IMR-90 (cell line): ENCODE measurements around the genes KRT17, ACLY, KAT2A and STAT5B.

GRCh38 chr17:41544201-41544909, 16.2 kb upstream of the KRT19 start:
- RRBS: no CpG with 5 or more reads among the region's 6 CpGs
CAGE:
- cytosol, long polyA plus RNA: no peak
- long polyA plus RNA: no peak
- nucleus, long polyA plus RNA: no peak

- RRBS: no CpG with 5 or more reads among the region's 16 CpGs
CAGE:
- cytosol, long polyA plus RNA: no peak
- long polyA plus RNA: no peak
- nucleus, long polyA plus RNA: no peak
These were observed 5.2 kb downstream of the KRT17 start for GRCh38 chr17:41619063-41619703.

DNA sequence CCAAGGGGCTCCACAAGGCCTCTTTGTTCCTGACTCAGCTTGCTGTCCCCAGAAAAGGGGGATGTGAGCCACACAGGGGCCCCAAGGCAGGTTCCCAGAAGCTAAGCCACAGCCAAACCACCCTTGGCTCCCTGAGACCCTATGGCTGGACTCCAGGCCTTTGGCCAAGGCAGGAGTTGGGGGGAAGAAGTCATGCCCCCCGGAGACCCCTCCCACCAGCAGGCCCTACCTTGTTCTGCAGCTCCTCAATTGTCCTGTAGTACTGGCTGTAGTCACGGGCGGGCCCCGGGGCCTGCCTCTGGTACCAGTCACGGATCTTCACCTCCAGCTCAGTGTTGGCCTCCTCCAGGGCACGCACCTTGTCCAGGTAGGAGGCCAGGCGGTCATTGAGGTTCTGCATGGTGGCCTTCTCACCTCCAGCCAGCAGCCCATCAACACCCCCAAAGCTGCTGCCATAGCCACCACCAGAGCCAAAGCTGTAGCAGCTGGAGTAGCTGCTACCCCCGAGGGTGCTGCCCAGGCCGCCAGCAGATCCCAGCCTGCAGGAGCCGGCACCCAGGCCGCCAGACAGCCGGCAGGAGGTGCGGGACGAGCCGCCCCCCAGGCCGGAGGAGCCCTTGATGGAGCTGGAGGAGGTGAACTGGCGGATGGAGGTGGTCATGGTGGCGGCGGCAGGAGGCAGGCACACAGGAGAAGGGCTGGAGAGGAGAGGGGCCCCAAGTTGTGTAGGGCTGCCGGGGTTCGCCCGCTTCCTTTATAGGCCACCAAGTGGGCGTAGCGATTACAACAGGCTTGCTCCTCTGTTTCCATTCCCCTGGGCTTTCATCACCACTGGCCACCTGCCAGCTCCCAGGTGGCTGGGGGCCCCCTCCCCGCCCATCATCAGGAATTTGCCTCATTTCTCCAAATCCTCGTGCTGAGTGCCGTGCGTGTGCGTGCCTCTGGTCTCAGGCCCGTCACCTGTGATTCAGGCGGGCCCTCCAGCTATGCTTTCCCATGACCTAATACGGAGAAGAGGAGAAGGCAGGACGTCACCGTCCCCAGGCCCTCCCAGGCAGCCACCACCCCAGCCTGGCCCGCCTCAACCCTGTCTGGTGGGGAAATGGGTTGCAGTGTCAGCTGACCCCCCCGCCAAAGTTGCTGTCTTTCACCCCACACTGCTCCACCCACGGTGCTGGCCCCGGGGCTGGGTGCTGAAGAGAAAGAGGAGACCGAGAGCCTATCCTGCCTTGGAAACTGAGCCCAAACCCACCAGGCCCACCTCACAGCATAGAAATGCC, at the start of gene KRT17:
TSS of gene KRT17 (minus strand) at position 727 of the 1,280 bp plus-strand sequence.
- RRBS: no CpG with 5 or more reads among the region's 39 CpGs
CAGE:
- cytosol, long polyA plus RNA: no peak
- long polyA plus RNA: no peak
- nucleus, long polyA plus RNA: no peak

- RRBS: no CpG with 5 or more reads among the region's 16 CpGs
CAGE:
- cytosol, long polyA plus RNA: no peak
- long polyA plus RNA: no peak
- nucleus, long polyA plus RNA: no peak
These were observed 29.6 kb upstream of the KRT17 start for GRCh38 chr17:41653665-41654674.

GRCh38 chr17:41793684-41793810, 7.0 kb upstream of the JUP start:
- RRBS: no CpG with 5 or more reads among the region's 2 CpGs
CAGE:
- cytosol, long polyA plus RNA: no peak
- long polyA plus RNA: no peak
- nucleus, long polyA plus RNA: no peak

- RRBS: 1% methylated on average over 8 of the region's 45 CpGs
CAGE:
- cytosol, long polyA plus RNA: start-site peak on the minus strand at chr17:41918915-41918955, 502 and 493 reads in 2 replicates
- long polyA plus RNA: start-site peak on the minus strand at chr17:41918928-41919015, 471 and 791 reads in 2 replicates
- nucleus, long polyA plus RNA: start-site peak on the minus strand at chr17:41918947-41918955, 495 and 213 reads in 2 replicates
These were observed at the start of gene ACLY for GRCh38 chr17:41918694-41919087. Gene ACLY (minus strand): TSS chr17:41918951.

DNA sequence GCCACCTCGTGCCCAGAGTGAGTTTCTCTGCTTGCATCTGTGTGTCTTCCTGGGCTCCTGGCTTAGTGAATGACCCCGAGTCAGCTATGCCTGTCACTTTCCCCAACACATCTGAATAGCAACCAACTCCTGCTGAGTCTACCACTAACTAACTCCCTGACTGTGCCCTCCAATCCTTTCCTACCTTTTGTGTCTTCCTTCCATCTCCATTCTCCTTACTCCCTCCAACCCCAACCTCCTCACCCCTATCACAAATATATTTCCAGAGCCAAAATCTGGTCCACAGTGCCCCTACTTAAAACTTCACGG, 11.6 kb downstream of the CNP start:
- RRBS: no CpG with 5 or more reads among the region's 3 CpGs
CAGE:
- cytosol, long polyA plus RNA: no peak
- long polyA plus RNA: no peak
- nucleus, long polyA plus RNA: no peak

DNA sequence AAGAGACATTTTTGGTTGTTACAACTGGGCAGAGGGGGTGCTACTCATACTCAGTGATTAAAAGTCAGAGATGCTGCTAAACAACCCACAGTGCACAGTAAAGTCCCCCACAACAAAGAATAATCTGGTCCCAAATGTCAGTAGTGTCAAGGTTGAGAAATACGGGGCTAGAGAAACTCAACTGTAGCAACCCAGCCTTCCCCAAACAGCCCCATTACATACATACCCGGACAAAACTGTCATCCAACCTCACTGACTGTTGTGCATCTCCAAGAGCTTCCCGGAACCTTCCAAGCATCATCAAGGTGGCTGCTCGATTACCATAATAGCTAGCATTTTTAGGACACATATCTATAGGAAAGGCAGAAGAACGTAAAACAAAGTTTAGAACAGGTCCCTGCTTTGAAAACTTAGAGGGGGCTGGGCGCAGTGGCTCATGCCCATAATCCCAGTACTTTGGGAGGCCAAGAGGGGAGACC, 20.3 kb downstream of the DNAJC7 start:
- RRBS: 100% methylated on average over 1 of the region's 6 CpGs
CAGE:
- cytosol, long polyA plus RNA: no peak
- long polyA plus RNA: no peak
- nucleus, long polyA plus RNA: no peak

DNA sequence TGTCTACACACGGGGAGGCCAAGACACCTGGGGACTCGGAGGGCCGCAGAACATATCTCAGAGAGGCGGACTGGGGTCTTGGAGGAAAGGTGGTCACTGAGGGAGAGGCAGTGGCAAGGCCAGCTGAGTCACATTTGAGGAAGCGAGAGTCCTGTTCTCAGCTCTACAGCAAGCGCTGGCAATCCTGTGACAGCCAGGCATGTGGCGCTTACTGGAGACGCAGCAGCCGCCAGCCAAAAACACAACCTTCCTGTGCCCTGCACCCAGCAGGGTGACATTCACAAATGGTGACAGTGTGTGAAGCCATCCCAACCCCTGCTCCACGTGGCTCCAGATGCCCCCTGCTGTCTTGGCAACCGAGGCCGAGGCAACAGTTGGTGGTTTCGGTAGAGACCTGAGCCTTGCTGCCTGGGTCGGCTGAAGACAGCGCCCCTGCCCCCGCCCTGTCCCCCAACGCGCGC, 13.2 kb upstream of the C17orf113 start:
- RRBS: no CpG with 5 or more reads among the region's 19 CpGs
CAGE:
- cytosol, long polyA plus RNA: no peak
- long polyA plus RNA: no peak
- nucleus, long polyA plus RNA: no peak

DNA sequence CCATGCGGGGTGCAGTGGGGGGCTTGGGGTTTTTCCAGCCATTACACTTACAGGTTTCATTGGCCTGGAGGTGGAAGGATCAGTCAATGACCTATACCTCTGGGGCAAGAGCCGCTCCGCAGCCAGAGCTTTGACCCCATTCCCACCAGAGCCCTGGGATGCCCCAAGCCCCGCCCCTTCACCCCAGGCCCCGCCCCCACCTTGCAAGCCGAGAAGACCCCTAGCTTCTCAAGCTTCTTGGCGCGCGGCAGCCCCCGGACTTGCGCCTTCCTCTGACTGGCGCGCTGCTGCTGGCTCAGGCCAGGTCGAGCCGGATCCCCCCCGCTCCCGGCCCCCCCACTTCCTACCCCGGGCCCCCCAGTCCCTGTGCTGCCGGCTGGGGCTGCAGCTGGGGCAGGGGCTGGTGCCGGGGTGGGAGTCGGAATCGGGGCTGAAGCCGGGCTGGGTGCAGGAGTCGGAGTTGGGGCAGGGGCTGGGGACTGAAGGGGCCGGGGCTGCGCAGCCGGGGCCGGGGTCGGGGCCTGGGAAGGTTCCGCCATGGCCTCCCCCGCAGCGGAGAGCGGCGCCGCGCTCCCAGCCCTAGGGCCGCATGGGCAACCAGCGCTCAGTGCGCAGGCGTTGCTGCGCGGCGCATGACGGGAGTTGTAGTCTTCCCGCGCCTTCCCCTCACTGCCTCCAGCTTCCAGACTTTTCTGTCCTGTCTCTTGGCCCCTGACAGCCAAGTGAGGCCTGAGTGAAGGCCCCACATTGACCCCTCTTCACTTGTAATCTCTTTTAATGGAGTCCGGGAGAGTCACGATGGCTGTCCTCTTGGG, at the start of gene KAT2A:
TSS of gene KAT2A (minus strand) at position 602 of the 815 bp plus-strand sequence.
- RRBS: 2% methylated on average over 9 of the region's 48 CpGs
CAGE:
- cytosol, long polyA plus RNA: no peak
- long polyA plus RNA: no peak
- nucleus, long polyA plus RNA: start-site peak on the minus strand centred at position 271 of the sequence, 105 bp wide, 264 and 518 reads in 2 replicates; start-site peak on the minus strand centred at position 556 of the sequence, 24 bp wide, 35 and 44 reads in 2 replicates

- RRBS: 56% methylated on average over 1 of the region's 8 CpGs
CAGE:
- cytosol, long polyA plus RNA: no peak
- long polyA plus RNA: no peak
- nucleus, long polyA plus RNA: no peak
These were observed 12.9 kb upstream of the RAB5C start for GRCh38 chr17:42167633-42168126.

DNA sequence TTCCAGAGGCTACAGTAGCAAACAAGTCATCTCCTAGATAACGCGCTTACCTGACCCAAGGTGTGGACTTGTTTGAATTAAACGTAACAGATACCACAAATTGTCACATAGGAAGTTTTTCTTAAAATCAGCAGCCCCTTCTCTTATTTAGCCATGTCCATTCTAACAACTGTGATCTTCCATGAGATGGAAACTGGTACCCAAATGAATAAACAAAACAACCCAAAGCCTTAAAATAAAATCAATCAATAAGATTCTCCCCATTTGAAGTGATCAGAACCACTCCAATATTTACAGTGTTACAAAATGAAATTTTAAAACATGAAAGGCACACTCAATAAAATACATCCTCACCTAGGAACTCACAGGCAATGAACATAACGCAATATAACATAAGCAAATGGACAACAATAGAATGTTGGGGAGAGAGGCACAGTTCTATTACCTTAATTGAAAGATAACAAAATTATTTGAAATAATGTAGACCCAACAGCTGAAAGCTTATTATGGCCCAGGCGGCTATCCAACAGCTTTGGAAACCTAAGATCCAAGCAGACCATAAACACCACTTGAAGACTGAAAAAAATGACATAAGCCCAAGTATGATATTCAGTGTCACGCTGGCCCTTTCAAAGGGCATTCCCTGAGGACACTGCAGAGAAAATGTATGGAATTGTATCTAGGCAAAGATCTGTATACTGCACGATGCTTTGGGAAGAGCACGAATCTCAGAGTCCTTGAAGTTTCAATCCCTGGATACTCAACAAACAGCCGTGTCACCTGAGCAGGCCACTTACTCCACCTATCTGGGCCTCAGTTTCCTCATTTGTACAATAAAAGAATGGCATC, 1.6 kb downstream of the STAT5B start:
- RRBS: no CpG with 5 or more reads among the region's 9 CpGs
CAGE:
- cytosol, long polyA plus RNA: no peak
- long polyA plus RNA: no peak
- nucleus, long polyA plus RNA: no peak

DNA sequence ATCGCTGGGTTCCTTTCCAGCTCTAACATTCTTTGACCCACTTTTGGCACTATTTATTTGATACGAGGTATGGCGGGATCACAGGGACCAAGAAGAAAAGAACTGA, 1.1 kb downstream of the STAT5B start:
- RRBS: no CpG with 5 or more reads among the region's 3 CpGs
CAGE:
- cytosol, long polyA plus RNA: no peak
- long polyA plus RNA: no peak
- nucleus, long polyA plus RNA: no peak

DNA sequence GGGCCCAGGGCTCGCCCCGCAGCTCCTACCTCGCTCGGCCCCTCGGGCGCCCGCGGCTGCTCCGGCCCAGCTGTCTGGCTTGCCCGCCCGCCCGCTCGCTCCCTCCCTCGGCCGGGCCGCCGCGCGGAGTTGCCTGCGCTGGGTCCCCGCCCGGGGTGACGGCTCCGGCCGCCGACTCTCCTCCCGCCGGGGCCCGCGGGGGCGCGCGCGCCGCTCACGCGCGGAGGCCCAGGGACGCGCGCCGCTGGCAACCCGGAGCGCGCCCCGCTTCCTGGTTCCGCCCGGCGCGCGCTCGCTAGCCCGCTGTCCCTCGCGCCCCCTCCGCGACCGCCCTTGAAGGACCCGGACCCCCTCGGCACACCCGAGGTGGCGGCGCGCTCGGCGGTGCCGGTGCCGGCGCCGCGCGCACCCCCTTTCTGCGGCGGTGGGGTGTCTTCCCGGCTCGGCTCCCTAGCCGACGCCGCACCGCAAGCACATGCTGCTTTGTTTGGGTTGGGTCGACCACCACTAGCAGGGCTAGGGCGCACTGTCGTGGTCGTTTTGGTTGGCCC, at the start of gene STAT5B:
TSS of gene STAT5B (minus strand) at position 173 of the 551 bp plus-strand sequence.
- RRBS: 1% methylated on average over 66 of the region's 84 CpGs
CAGE:
- cytosol, long polyA plus RNA: no peak
- long polyA plus RNA: no peak
- nucleus, long polyA plus RNA: start-site peak on the minus strand centred at position 118 of the sequence, 86 bp wide, 185 and 115 reads in 2 replicates

GRCh38 chr17:42313632-42314113, 25.4 kb downstream of the STAT5A start:
- RRBS: no CpG with 5 or more reads among the region's 9 CpGs
CAGE:
- cytosol, long polyA plus RNA: no peak
- long polyA plus RNA: no peak
- nucleus, long polyA plus RNA: no peak

DNA sequence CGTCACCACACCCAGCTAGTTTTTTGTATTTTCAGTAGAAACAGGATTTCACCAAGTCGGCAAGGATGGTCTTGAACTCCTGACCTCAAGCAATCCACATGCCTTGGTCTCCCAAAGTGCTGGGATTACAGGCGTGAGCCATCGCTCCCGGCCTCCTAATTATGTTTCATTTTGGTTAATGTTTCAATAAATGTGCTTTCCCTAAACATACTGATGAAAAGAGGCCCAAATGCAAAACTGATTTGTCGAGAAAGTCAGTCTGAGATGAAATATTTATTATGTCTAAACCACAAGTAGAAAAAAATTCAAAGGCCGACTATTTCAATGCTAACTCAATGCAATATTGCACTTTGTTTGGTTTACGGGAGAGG, 9.9 kb downstream of the STAT3 start:
- RRBS: no CpG with 5 or more reads among the region's 8 CpGs
CAGE:
- cytosol, long polyA plus RNA: no peak
- long polyA plus RNA: no peak
- nucleus, long polyA plus RNA: no peak

DNA sequence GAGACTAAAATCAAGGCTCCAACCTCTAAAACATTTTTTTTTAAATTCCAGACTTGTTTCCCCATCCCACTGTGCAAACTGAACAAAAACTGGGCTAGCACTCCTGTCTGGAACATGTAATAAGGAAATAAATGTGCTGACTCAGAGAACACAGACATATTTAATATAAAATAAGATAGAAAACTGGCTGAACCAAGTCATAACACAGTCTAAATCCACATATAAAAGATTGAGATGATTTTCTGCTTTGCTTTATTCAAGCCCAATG, 1.5 kb downstream of the STAT3 start:
CAGE:
- cytosol, long polyA plus RNA: no peak
- long polyA plus RNA: no peak
- nucleus, long polyA plus RNA: no peak

- RRBS: no CpG with 5 or more reads among the region's 5 CpGs
CAGE:
- cytosol, long polyA plus RNA: no peak
- long polyA plus RNA: no peak
- nucleus, long polyA plus RNA: no peak
These were observed 6.6 kb downstream of the CAVIN1 start for GRCh38 chr17:42416444-42416947.

GRCh38 chr17:42494198-42494697, 35.6 kb downstream of the ATP6V0A1 start:
- RRBS: no CpG with 5 or more reads among the region's 5 CpGs
CAGE:
- cytosol, long polyA plus RNA: no peak
- long polyA plus RNA: no peak
- nucleus, long polyA plus RNA: no peak

DNA sequence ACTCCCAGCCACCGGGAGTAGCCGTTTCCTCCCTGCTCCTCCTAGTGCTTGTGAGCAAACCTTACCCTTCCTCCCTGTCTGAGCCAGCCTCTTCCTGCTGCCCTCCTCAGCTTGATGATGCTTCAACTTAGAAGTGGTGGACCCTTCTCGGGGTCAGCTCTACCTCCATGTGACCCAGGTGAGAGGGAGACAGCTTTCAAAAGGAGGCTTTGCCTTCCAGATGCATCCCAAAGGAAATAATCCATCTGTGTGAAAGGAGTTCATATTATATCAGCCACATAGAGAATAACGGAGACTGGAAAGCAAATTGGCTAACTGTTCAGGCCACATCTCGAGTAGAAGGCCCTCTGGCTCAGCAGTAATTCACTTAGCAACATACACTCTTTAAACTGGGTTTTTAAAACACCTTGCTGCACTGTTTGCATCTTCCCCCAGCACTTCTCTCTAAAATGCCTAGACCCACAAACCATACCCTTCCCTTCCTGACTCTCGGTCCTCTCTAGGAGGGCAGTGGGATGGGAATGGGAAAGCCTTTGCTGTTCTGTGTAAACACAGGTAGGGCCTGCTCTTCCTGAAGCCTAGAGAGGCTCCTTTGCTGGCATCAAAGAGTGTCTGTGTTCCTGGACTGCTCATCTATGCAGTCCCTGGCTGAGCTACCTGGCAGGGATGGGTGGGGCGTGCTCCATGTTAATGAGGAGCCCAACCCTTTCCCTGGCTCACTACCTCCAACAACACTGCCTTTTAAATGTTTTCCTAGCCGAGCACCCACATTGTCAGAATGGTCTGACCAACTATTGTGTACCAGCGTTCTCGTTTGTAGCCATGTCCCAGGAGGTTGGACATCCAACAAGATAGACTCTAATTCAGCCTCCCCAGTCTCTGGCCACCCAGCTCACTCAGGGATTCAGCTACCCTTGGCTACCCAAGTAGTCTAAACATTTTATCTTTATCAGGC, 26.8 kb upstream of the NAGLU start:
- RRBS: no CpG with 5 or more reads among the region's 10 CpGs
CAGE:
- cytosol, long polyA plus RNA: no peak
- long polyA plus RNA: no peak
- nucleus, long polyA plus RNA: no peak